Foreskin keratinocyte (primary cell): ENCODE measurements around a stretch of chr2.

GRCh38 chr2:28633497-28634170 is 118.0 kb upstream of the PPP1CB start:
- RAMPAGE, total RNA = no peak

DNA sequence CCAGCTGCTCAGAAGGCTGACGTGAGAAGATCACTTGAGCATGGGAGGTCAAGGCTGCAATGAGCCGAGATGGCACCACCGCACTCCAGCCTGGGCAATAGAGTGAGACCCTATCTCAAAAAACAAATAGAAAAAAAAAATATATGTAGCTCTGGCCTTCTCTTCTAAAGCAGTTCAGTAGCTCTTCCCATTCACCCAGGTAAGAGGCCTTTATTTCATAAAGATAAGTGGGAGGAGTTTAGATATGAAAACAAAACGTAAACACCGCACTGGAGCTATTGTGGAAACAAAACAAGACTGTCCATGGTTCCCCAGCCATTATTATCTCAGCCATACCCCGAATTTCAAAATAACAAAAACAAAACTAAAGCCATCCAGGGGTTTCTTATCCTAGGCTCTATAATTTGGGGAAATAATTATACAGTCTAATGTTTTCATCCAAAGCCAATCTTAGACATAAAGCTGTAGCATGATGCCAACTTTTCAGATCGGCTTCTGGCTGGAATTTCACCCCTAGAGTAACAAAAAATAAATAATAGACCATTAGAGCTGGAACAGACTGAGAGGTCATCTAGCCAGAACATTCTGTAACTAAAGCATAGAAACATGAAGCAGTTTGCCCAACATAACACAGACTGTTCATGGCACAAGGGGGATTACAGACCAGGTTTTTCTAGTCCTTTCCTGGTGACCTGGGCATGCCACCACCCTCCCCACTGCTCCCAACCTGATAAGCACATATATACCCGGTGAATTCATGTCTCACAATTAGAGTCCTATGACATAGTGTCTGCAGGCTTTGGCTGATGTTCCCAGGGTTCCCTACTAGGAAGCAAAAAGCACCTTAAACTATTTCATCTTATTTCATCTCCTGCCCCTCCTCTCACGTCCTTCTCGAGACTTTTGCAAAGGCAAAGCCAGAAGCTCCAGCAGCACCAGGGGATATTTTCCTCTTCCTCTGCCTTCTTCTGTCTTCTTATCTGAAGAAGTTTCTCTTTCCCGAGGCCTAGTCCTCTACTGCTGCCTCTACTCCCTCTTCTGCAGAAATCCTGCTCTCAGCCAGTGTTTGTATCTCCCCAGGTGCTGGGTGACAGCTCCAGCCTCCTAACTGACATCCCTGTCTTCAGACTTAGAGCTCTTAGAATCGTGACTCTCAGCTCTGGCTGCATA is 116.5 kb upstream of the PPP1CB start:
- RAMPAGE, total RNA = no peak

GRCh38 chr2:28664081-28664921 is 87.3 kb upstream of the PPP1CB start:
- RAMPAGE, total RNA = no peak

DNA sequence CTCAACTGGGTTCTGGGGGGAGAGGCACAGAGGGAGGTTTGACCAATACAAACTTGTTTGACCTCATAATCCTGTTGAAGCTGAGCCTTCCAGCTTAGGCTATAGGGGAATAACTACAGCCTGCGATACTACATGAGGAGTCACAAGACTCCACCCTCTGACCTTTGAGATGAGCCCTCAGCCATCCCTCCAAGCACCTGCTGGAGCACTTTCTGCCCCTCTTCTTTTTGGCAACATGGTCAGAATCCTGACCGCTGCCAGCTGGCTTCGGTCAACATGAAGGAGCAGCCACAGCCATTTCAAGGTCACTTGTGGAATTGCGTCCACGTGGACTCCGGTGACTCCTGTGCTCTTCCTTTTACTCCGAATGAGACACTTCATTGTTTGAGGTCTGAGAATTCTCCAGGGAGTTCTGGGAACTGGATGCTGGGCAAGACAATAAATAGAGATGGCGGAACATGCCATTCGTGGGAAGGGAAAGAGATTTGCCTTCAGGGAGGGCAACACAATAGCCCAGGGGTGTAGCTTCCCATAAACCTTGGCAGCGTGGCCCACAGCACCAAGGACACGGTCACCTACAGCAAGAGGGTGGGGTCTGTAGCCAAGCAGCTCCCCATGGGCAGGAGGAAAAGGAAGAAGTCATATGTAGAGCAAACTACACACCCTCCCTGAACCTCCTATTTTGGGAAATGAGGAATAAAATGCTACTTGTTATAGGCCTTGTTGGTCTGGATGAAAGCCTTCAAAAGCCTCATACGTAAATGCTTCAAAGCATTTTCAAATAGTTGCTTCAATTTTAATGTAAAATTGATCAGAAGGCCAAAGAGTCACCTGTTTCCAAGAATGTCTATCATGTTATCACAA is 73.3 kb upstream of the PPP1CB start:
- RAMPAGE, total RNA = no peak

- RAMPAGE, total RNA = no peak
Observed at GRCh38 chr2:28716221-28716986, 35.2 kb upstream of the PPP1CB start.

GRCh38 chr2:28735478-28736562 is 15.8 kb upstream of the PPP1CB start:
- RAMPAGE, total RNA = no peak

DNA sequence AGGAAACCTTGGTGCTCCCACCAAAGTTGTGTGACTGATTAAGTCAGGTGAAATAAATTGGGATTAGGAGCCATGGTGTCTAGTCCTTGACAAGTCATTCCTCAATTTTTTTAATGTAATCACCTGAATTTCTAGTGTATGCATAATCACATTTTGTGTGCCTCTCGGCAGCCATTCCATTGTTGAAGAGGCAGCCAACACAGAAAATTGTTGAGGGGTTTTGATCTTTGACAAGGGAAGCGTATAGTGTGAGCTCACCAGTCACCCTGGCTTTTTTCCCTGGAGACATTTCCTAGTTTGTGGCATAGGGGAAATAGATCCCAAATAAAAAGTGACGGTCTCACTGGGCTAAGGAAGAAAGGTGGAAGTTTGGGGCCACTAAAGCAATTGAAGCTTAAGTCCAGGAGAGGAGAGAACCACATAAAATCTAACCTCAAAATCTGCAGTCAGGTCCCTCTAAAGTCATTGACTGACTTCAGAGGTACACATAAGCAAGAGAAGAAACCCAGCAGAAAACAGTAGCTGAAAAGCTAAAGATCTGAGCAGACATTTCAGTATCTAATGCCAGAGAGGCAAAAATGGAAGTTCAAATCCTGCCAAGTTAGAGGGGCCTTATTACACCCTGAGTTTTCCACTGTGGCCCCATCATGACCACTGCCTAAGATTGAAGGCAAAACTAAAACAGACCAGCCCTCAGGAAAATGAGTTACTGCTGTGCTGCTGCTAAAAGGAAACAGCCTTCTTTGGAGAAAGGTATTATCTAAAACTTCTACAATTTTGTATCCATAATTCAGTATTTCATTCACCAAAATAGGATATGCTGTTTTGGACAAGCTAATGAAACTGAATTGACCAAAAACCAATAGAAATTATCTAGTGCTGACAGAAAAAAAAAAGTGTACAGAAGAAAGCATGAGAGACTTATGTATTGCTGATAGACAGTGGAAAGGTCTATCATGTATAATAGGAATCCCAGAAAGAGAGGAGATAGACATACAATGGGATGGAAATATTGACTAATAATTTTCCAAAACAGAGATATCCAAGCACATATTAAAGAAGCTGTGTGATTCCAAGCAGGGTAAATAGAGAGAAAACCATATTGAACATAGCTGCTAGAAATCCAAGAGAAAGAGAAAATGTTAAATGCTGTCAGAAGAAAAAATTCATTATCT is 16.7 kb downstream of the PPP1CB start:
- RAMPAGE, total RNA = no peak

- RAMPAGE, total RNA = no peak
Observed at GRCh38 chr2:28956295-28956833, 24.7 kb upstream of the TOGARAM2 start.

- RAMPAGE, total RNA = no peak
Observed at GRCh38 chr2:29014118-29014621, 33.1 kb downstream of the TOGARAM2 start.

GRCh38 chr2:30148820-30149255 is 2.0 kb downstream of the YPEL5 start:
- RAMPAGE, total RNA = no peak

DNA sequence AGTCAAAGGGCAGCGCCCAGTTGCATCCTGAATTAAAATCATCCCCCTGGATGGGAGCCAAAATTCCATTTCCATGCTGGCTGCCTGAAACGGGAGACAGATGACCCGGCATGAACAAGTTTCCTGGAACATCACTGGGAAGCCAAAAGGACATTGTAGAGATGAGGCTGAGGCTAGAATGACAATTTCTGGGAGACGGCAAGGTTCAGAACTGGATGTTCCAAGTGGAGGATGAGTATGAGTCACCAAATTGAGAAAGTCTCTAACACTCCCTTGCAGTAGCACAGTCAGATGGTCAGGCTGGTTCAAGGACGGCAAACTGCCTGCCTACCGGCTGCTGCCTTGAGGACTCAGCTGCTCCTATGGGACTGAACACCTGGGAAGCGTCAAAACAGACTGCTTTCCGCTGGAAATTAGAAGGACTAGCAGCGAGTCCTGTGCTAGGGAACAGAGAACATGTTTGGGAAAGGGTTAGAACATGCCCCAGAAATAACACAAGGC is 31.9 kb downstream of the YPEL5 start:
- RAMPAGE, total RNA = no peak

DNA sequence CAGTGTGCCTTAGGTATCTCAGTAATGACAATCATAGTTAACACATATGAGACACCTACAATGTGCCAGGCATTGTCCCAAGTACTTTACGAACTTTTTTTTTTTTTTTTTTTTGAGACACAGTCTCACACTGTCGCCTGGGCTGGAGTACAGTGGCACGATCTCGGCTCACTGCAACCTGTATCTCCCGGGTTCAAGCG is 17.1 kb upstream of the LBH start:
- RAMPAGE, total RNA = no peak

DNA sequence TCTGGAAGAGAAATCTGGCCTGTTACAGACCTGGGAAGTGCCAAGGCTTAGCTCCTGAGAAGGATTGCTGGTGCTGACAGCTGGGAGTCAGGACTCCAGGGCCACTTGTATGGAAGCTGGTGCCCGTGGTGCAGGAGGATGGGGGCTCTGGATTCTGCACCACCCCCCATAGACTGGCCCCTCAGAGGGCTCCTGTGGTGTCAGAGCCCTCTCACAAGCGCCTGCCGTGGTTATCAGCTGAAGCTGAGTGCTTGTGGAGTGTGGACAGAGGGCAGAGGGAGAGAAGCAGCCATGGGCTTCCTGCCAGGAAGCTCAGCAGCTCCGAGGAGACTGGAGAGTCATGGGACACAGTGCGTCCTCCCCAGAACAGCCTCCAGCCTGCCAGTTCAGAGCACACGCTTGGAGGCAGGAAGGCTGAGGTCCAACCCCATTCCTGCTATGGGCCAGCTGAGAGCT is 87.2 kb upstream of the LCLAT1 start:
- RAMPAGE, total RNA = no peak

DNA sequence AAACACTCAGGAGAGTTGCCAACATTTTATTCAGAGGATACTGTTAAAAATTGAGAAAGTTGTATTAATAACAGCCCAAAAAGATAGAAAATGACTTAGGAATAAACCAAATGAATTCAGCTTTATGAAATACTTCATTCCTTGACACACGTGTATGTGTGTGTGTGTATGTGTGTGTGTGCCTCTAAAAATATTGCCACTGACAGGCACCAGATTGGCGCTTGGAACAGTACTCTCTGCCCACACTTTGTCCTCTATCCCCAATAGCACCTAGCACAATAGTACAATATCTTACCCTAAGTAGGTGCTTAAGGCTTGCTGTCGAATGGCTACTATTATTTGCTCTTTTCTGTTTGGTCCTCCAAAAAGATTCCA is 43.5 kb upstream of the LCLAT1 start:
- RAMPAGE, total RNA = no peak

GRCh38 chr2:30436947-30437364 is 10.1 kb upstream of the LCLAT1 start:
- RAMPAGE, total RNA = no peak

DNA sequence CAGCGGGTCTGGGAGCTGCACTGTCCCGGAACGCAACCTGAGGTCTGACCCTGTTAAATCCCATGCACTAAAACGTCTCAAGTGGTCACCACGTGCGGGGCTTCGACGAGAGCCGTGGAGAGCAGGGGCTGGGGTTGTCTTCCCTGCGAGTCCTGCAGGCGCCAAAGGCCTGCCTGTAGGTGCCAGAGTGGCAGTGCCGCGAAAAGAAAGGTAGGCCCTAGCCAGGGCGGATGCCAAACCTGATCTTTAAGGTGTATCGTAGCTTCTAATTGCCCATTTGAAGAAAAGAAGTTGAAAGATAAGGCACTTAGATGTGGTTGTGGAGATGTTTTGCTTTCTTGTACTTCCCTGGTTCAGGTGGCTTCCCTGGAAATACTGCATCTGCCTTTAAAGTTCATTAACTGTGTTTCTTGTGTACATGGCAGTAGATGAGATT is 712 bp downstream of the LCLAT1 start:
- RAMPAGE, total RNA = no peak

GRCh38 chr2:30584147-30584656 is 137.2 kb downstream of the LCLAT1 start:
- RAMPAGE, total RNA = no peak

DNA sequence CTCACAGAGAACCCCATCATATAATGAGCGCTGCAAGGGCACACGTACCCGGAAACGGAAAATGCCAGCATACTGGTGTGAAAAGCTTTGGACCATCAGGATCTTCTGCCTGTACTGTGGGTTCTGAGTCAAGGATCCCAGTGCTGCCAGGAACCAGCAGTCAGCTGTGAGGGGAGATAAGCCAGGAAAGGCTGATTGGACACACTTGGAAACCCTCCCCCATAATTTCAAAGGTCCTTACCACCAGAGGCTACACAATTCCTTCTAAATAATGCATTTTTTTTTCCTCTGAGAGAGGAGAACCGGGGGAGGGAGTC is 31.4 kb downstream of the CAPN13 start:
- RAMPAGE, total RNA = no peak

DNA sequence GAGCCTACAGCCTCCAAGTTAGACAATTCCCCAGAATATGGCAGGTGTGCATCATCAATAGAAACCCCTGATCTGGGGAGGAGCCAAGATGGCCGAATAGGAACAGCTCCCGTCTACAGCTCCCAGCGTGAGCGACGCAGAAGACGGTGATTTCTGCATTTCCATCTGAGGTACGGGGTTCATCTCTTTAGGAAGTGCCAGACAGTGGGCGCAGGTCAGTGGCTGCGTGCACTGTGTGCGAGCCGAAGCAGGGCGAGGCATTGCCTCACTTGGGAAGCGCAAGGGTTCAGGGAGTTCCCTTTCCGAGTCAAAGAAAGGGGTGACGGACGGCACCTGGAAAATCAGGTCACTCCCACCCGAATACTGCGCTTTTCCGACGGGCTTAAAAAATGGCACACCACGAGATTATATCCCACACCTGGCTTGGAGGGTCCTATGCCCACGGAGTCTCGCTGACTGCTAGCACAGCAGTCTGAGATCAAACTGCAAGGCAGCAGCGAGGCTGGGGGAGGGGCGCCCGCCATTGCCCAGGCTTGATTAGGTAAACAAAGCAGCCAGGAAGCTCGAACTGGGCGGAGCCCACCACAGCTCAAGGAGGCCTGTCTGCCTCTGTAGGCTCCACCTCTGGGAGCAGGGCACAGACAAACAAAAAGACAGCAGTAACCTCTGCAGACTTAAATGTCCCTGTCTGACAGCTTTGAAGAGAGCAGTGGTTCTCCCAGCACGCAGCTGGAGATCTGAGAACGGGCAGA is 97.1 kb upstream of the CAPN13 start:
- RAMPAGE, total RNA = no peak

- RAMPAGE, total RNA = no peak
Observed at GRCh38 chr2:31332490-31332948, 82.0 kb downstream of the XDH start.